Tibial nerve (tissue), 3 donors: ENCODE results near the genes ZMAT5, UQCR10, MTMR3, OSM, SEC14L6 and OSBP2.

- PRO-cap, result no peak
- RAMPAGE, long total RNA, 3 experiments, result start-site peak on the plus strand in 1 of 3 experiments, at chr22:29489923-29490257 at its widest, 5 reads per replicate
These were observed 9.9 kb downstream of the NEFH start for GRCh38 chr22:29489900-29490417.

GRCh38 chr22:29766240-29767151 lies at the start of gene ZMAT5:
Gene ZMAT5, minus strand, starts transcription at chr22:29767007.
- PRO-cap, result unidirectional peak, minus-strand start at chr22:29766878; bidirectional peak, plus-strand start at chr22:29767389, minus-strand start at chr22:29767007
- RAMPAGE, long total RNA, 3 experiments, result start-site peak on the minus strand in 2 of 3 experiments, at chr22:29766961-29766997 at its widest, 36 to 166 reads per replicate

DNA sequence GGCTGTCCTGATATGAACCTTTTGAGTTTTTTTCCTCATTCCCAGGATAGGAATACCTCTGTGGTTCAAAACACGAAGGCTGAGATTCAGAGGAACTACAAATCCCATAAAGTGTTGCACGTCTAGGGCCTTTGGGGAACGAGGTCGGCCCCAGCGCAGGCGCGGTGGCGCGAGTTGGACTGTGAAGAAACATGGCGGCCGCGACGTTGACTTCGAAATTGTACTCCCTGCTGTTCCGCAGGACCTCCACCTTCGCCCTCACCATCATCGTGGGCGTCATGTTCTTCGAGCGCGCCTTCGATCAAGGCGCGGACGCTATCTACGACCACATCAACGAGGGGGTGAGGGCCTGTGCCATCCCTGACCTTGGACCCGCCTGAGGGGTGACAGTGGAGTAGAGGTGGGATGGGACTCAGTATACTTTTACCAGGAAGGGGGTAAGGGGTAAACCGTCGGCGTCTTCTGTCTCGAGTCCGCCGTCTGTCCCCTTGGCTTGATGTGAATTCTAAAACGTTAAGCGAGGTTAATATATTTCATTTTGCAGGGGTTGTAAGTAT lies at the start of gene UQCR10:
TSS of gene UQCR10 (plus strand) at position 162 of the 557 bp plus-strand sequence.
- PRO-cap, result bidirectional peak, plus-strand start at position 182 of the sequence, minus-strand start outside the sequence
- RAMPAGE, long total RNA, 3 experiments, result start-site peak on the plus strand in 3 of 3 experiments, centred at positions 171 to 178 of the sequence, 398 to 1,275 reads per replicate

DNA sequence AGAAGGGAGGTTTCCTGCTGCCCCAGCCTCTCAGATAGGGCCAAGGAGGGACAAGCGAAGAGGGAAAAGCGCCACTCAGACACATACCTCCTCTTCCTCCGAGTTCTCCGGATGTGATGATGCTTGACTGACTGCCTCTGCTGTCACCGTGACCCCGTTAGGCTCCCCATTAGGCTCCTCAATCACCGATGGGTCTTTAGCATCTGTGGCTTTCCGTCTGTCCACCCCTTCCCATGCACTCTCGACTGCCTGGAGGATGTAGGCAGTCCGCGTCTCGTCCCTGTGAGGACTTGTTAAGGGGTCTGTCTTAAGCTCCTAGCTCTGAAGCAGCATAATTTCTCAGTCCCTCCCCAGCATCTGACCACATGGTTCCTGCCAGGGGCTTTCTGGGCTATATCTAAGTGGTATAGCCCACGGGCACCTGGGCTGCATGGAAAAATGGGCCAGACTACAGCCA lies 33.5 kb downstream of the ASCC2 start:
- PRO-cap, result no peak
- RAMPAGE, long total RNA, 3 experiments, result no peak in any of the 3 experiments

DNA sequence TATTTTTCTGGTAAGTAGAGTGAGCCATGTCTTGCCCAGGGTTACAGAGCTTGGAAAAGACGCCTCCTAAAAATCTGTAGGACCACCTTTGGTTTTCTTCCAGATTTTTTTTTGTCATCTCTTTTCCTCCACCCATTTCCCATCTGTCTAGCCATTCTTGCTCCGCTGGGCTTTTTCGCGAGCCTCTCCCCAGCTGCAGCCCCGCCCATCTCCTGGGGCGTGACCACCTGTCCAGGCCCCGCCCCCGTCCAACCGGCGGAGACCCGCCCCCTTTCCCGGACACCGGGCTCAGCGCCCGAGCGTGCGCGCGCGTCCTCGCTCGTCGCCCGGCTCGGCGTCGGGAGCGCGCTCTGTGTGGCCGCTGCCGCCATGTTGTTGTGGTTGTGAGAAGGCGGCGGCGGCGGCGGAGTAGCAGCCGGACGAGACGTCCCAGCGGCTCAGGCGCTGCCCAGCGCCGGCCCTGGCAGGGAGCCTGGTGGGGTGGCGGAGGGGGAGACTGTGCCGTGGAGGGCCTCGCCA lies at the start of gene MTMR3:
TSS of gene MTMR3 (plus strand) at position 348 of the 519 bp plus-strand sequence.
- PRO-cap, result unidirectional peak, plus-strand start at position 318 of the sequence; unidirectional peak, plus-strand start at position 370 of the sequence
- RAMPAGE, long total RNA, 3 experiments, result start-site peak on the plus strand in 3 of 3 experiments, centred at positions 360 to 377 of the sequence, 116 to 306 reads per replicate

DNA sequence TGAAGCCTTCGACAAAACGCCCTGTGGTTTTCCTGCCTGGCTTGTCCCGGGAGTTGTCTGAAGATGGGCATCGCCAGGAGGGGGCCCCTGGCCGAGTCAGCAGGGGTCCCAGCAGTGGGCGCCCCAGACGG lies 288 bp upstream of the LIF start:
- PRO-cap, result no peak
- RAMPAGE, long total RNA, 3 experiments, result no peak in any of the 3 experiments

GRCh38 chr22:30266558-30267589 lies at the start of gene OSM:
Gene OSM, minus strand, starts transcription at chr22:30266851.
- PRO-cap, result unidirectional peak, minus-strand start at chr22:30266851
- RAMPAGE, long total RNA, 3 experiments, result no peak in any of the 3 experiments

- PRO-cap, result no peak
- RAMPAGE, long total RNA, 3 experiments, result no peak in any of the 3 experiments
These were observed 2.4 kb downstream of the CASTOR1 start for GRCh38 chr22:30286998-30287197.

DNA sequence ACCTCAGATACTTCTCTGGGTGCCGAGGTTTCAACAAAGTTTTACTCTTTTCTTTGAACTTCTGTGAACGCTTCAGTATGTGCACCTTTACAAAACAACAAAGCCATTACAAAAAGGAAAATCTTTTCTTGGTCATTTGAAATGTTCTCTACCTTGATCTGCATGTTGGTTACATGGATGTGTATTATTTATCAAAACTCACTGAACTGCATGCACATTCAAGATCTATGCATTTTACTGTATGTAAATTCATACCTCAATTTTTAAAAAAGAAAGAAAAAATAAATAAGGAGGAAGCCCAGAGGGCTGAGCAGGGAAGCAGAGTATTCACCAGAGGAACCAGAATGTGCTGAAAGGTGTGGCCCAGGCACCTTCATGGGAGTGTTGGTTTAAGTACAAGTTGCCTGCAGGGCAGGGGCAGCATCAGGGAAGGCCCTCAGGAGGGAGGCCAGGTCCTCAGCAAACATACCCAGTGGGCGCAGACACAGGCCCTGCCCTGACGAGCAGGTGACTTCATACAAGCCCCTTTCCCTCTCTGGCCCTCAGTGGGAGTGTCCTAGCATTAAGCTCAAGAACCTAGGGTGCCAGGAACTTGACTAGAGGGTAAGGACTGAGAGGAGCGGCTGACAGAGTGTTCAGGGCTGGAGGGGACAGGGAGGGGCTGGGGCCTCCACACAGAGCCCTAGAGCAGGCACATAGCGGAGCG lies 7.4 kb upstream of the CASTOR1 start:
- PRO-cap, result no peak
- RAMPAGE, long total RNA, 3 experiments, result no peak in any of the 3 experiments

- PRO-cap, result no peak
- RAMPAGE, long total RNA, 3 experiments, result no peak in any of the 3 experiments
These were observed 14.7 kb downstream of the TBC1D10A start for GRCh38 chr22:30311892-30312652.

GRCh38 chr22:30342057-30342600 lies 14.6 kb downstream of the SF3A1 start:
- PRO-cap, result no peak
- RAMPAGE, long total RNA, 3 experiments, result no peak in any of the 3 experiments

DNA sequence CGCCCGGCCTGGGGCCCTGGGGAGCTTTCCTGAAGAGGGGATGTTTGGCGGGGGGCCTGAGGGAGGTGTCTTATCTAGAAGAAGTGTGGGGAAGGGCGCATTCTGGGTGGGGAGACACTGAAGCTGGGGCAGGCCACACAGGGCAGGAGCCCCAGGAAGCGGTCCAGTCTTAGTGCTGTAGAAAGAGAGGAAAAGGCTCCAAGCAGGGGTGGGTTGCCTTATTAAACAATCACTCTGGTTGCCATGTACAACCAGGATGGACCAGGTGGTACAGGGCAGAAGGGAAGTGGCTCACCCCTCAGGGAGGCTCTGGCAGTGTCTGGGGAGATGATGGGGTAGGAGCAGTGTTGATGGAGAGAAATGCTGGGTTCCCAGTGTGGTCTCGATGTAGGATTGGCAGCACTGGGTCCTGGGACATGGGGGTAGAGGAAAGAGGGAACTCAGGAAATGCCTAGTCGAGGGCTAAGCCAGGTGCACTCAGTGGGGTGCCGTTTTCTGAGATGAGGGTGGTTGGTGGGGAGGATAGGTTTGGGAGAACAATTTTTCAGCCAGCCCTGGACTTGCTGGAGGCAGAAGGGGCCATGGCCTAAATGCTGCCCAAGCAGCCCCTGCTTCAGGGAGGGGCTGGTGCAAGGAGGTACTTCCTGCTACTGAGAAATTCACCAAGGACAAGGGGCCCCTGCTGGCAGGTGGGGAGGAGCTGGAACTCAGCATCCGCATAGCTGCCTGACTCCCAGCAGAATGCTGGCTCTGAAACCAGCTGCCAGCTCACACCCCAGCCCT lies 5.8 kb downstream of the CCDC157 start:
- PRO-cap, result no peak
- RAMPAGE, long total RNA, 3 experiments, result no peak in any of the 3 experiments

- PRO-cap, result no peak
- RAMPAGE, long total RNA, 3 experiments, result no peak in any of the 3 experiments
These were observed 5.1 kb downstream of the SEC14L2 start for GRCh38 chr22:30401854-30402449.

- PRO-cap, result no peak
- RAMPAGE, long total RNA, 3 experiments, result no peak in any of the 3 experiments
These were observed at the start of gene SEC14L6 for GRCh38 chr22:30546593-30546846. Gene SEC14L6, minus strand, starts transcription at chr22:30546741.

DNA sequence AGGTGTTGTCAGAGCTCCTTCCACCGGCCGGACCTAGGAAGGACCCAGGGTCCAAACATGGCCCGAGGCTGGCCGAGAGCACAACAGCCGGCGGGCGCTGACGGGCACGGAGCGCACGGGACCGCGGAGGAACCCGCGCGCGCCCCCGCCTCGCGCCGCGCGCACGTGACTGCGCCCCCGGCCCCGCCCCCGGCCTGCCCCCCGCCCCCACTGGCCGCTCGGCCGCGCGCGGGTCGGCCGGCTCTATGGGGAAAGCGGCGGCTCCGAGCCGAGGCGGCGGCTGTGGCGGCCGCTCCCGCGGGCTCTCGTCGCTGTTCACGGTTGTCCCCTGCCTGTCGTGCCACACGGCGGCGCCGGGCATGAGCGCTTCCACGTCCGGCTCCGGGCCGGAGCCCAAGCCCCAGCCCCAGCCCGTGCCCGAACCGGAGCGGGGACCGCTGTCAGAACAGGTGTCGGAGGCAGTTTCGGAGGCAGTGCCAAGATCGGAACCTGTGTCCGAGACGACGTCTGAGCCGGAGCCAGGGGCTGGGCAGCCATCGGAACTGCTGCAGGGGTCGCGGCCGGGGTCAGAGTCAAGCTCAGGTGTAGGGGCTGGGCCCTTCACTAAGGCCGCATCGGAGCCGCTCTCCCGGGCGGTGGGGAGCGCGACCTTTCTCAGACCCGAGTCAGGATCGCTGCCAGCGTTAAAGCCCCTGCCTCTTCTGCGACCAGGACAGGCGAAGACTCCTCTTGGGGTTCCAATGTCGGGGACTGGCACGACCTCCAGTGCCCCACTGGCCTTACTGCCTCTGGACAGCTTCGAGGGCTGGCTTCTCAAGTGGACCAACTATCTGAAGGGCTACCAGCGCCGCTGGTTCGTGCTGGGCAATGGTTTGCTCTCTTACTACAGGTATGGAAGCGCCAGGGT lies at the start of gene OSBP2:
TSS of gene OSBP2 (plus strand) at position 210 of the 907 bp plus-strand sequence.
- PRO-cap, result bidirectional peak, plus-strand start at position 248 of the sequence, minus-strand start at position 167 of the sequence
- RAMPAGE, long total RNA, 3 experiments, result no peak in any of the 3 experiments

DNA sequence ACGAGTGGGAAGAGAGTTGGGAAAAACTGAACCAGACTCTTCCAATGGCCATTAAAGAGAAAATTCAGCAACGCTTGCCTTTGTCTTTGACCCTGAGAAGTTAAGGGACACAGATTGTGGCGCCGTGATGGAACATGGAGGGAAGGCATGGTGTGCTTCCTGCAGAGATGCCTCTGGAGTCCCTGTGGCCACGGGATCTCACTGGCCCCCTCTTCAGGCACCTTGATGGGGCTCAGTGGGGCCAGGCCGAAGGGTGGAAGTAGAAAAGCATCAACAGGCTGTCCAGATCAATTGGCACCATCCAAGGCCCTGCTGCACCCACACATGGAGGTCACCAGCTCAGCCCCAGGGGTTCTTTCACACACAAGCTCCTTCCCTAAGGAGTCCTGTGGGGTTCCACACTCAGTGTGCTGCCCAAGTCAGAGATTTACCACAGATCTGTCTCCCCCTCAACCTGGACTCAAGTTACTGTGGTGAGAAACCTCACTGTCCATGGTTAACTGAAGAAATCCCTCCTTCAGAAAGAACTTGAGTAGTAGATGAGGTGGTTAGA lies 42.8 kb downstream of the MORC2 start:
- PRO-cap, result no peak
- RAMPAGE, long total RNA, 3 experiments, result no peak in any of the 3 experiments

DNA sequence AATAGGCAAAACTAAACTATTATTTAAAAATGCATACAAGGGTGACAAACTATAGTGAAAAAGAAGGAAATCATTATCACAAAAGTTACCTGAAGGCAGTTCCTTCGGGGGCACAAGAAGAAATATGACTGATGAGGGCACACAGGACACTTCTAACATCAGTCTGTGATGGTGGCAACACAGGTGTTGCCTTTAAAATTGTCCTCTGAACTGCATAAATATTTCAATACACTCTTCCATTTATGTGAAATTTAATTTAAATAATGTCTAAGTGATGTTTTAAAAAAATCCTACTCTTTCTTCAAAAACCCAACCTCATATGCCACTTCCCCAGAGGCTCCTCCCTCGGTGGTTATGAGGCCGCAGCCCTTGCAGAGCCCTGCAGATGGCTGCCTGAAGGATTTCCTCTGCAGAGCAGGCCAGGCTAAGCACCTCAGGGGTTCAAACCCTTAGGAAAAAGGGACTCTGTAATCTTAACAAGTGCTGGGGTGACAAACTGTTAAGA lies 25.3 kb downstream of the MORC2 start:
- PRO-cap, result no peak
- RAMPAGE, long total RNA, 3 experiments, result no peak in any of the 3 experiments

DNA sequence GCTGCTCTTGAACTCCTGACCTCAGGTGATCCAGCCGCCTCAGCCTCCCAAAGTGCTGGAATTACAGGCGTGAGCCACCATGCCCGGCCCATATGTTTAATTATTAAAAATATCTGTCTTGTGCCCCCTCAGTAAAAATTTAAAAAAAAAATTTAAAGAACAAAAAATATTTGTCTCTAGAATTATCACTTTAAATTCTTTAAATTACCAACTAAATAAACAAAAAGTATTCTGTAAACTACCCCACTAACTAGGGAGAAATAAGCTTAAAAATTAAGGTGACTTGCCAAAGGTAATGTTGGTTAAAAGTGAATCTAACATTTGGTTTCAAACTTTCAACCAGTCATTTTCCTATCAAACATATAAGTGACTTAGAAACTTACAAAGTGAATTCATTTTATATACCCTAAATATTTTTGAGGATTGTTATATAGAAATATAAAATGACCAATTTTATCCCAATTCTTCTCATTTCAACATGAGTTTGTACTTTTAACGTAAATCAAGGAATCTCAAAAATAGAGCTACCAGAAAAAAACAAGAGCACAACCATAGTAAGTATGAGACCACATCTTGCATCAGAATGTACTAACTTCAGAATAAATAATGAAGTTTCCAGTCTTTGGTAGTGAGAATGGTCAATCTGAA lies 7.4 kb downstream of the MORC2 start:
- PRO-cap, result no peak
- RAMPAGE, long total RNA, 3 experiments, result no peak in any of the 3 experiments

DNA sequence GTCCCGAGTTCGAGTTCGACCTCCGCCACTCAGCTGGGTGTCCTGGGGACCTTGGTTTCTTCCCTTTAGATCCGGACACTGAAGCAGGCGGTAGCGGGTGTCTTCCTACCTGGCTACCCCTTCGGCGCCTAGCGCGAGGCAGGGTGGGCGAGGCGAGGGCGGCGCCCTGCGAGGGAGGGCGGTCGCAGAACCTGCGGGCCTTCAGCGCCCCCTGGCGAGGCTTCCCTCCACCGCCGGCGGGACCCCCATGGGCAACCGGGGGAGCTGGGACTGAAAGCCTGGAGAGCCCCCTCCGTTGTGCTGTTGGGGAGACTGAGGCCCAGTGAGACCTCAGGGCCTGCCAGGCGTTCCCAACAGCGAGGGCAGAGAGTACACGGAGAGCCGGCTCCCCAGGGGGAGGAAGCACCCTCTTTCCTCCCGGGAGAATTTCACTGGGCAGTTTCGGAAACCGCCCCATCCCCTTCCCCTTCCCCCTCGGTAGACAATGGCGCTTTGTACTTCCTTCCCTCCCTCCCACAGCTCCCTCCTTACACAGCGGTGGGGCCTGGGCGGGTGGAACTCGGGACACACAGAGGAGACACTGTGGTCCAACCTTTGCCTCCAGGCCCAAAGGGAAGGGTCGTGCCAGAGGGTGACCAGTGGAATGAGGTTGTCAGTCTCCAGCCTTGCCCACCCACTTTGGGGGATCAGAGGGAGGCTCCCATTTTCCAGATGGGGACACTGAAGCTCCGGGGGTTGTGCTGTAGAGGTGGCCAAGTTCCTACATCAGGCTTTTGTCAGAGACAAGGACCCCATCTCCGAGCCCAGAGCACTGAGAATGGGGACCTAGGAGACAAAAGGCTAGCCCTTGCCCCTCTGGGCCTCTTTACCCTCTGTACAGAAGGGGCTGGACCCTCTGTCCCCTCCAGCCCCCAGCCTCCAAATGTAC lies 4.3 kb downstream of the SMTN start:
- PRO-cap, result bidirectional peak, plus-strand start at position 347 of the sequence, minus-strand start at position 130 of the sequence; bidirectional peak, plus-strand start at position 557 of the sequence, minus-strand start at position 467 of the sequence
- RAMPAGE, long total RNA, 3 experiments, result start-site peak on the minus strand in 1 of 3 experiments, centred at position 378 of the sequence, 6 reads per replicate

- PRO-cap, result no peak
- RAMPAGE, long total RNA, 3 experiments, result no peak in any of the 3 experiments
These were observed 7.9 kb downstream of the SELENOM start for GRCh38 chr22:31099317-31099979.